ENCODE measurements around the genes INO80B, DOK1 and GCFC2.

DNA sequence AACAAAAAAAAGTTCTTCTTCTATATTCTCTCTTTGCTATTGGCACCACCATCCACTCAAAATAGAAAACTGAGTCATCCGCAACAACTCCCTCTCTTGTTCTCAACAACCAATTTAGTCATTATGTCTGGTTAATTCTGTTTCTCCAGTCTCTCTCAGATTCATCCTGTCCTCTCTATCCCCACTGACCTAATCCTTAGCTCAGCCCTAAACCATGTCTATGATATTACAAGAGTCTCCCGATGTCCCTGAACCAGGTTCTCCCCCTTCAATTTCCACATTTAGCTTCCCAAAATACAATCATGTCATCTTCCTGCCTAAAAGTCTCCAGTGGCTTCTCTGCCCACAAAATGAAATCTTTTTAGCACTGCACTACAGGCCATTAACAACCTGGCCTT lies 7.4 kb upstream of the DCTN1 start:
- RRBS: no CpG with 5 or more reads among the region's 2 CpGs

- RRBS: no CpG with 5 or more reads among the region's 5 CpGs
Observed at GRCh38 chr2:74452349-74452914, 2.5 kb upstream of the INO80B start.

DNA sequence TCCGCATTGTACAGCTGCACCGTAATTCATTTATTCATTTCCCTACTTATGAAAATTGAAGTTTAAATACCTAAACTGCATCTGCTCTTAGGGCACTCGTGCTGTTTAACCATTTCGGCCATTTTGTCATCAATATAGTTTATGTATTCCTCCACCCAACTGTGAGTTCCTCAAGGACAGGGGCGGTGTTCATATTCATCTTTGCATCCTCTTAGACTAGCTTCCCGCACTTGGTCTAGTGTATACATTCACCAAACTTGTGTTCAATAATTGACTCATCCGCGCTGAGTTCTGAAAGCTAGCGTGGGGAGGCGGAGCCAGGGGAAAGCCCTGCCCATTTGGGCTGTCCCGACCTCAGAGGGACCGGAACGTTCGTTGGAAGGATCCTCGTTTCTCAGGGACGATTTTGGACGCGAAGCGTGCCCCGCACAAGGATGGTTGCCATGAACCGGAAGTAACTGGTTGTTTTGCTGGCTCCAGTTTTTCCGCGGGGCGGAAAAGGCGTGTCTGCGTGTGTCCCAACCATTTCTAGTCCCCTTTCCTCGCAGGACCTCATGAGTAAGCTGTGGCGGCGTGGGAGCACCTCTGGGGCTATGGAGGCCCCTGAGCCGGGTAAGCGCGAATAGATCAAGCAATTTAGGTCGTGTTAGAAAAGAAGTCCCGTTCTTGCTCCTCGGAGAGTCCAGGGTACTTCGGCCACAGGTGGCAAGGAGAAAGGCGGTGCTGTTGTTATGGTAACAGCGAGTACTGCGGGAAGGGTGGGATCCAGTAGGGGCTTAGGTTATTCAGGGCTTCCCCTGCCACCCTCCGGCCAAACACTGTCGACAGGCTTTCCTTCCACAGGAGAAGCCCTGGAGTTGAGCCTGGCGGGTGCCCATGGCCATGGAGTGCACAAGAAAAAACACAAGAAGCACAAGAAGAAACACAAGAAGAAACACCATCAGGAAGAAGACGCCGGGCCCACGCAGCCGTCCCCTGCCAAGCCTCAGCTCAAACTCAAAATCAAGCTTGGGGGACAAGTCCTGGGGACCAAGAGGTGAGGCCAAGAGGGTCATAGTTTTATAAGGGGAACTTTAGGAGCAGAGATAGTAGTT lies at the start of gene INO80B:
Gene INO80B (plus strand): TSS at position 525 of the 1,094 bp plus-strand sequence.
- RRBS: 2% methylated on average over 7 of the region's 46 CpGs

- RRBS: no CpG with 5 or more reads among the region's 11 CpGs
Observed at GRCh38 chr2:74459656-74460197, 1.5 kb downstream of the WBP1 start.

GRCh38 chr2:74460198-74460940 lies 2.1 kb downstream of the WBP1 start:
- RRBS: 80% methylated on average over 1 of the region's 14 CpGs

DNA sequence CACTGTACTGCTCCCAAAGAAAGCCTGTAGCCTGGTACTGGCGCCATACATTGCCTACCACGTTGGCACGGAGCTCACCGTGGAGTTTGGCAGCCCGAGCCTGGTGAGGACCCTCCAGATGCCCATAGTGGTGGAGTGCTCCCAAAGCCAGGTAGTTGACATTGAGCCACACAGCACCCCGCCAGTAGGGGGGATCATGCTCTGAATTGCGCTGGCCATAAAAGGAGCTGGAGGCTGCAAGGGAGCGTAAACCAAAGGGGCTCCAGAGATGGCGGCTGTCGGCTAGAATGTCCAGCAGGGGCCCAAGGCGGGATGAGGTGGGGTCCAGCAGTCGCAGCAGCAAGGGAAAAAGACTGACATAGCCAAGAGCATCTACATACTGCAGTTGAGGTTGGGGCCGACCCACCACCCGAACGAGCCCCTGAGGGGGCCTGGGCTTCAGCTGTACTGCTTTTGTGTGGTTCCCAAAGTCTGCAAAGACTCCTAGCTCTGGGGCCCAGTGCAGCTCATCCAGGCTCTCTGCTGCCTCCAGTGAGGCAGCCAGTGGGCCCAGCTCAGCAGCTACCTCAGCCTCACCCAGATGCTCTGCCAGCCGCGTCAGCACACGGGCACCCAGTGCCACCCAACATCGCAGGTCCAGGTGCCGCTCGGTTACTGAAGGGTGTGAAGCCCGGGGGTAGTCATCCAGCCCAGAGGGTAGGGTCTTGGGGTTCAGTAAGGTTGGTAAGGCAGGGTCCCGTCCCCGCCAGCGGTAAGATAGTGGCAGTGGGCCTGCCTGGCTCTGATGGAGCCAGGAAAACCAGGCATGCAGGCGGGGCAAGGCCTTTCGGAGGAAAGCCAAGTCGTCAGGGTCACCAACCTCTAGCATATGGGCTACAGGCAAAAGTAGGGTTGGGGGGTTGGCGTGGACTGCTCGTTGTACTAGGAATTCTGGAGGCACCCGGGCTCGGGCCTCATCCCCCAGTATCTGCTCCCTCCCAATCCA lies 3.4 kb downstream of the WBP1 start:
- RRBS: 86% methylated on average over 2 of the region's 32 CpGs

DNA sequence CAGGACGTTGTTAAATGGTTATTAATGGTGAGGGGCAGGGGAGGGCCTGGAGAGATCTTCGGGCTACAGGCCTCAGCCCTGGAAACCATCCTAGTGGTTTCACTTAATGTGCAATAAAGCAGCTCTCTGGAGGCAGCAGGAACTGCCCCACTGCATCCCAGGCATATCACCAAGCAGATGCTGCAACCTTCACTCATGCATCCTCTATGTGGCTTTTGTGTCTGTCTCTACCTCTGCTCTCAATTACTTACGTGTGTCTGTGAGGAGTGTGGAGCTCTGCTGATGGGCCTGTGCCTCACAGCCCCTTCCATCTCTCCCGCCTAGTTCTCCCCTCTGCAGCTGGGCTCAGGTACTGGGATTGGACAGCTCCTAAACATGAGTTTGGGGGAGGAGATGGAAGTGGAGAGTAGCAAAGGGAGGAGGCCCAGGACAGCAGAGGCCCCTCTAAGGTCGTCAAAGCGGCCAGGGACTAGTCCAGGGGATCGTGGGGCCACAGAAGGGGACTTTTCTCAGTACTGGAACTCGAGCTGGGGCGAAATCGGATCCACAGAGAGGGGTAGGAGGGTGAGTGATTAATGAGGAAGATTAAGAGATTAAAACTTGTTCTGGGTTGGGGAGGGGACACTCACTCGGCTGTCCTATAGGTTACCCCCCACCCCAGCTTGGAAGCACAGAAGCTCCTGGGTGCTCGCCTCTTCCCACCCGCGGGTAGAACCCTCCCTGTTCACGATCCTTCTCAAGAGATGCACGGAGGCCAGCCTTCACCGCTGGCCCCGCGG lies 2.0 kb upstream of the LBX2 start:
- RRBS: no CpG with 5 or more reads among the region's 19 CpGs

DNA sequence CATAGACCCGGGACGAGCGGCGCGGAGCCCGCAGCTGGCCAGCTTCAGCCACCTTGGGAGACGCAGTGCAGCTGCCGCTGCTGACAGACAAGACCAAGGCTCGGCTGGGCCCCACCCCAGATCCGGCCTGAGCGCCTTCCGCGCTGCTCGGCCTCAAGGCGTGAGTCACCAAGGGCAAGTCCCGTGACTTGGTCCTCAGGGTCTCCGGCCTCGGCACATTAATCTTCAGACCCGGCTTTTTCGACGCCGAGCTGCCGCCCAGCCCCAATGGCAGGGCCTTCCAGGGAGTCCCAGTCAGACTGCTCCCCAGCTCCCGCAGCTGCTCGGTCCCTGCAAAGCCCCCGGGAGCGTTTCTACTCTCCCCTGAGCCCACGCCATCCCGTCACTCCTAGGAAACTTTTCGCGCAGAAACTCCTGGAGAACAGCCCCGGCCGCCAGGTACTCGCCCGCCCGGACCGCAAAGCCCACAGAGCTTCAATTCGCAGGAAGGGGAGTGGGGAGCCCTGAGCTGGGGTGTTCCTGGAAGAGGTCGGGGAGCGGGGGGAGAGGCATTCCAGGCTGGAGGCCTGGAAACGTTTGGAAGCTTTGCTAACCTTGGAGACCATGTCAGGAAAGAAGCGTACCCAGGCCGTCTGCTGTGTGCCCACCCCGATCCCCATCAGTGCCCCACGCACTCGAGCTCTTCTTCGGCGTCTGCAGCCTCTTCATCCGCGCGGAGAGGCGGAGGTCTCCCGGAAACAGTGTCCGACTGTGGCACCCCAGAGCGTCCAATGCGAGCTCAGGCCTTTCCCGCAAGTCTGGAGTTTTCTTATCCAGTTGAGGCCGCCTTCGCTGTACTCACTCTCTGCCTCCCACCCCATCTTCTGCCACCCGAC lies 4.0 kb downstream of the PCGF1 start:
- RRBS: 4% methylated on average over 13 of the region's 60 CpGs

DNA sequence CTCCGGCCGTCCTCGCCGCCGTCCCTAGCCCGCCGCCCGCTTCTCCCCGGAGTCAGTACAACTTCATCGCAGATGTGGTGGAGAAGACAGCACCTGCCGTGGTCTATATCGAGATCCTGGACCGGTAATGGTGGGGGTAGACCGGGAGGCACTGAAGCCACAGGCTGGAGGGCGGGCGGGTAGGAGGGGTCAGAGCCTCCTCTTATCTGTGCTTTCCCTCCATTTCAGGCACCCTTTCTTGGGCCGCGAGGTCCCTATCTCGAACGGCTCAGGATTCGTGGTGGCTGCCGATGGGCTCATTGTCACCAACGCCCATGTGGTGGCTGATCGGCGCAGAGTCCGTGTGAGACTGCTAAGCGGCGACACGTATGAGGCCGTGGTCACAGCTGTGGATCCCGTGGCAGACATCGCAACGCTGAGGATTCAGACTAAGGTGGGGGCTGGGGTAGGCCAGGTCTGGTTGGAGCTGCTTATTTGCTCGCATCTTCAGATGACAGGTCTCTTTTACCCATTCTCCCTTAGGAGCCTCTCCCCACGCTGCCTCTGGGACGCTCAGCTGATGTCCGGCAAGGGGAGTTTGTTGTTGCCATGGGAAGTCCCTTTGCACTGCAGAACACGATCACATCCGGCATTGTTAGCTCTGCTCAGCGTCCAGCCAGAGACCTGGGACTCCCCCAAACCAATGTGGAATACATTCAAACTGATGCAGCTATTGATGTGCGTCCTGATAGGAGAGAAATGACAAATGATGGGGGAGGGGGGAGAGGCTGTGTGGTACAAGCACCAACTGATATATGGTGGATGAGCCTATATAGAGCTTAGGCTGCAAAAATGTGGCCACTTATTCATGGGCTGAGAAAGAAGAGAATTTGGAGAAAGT lies 896 bp downstream of the HTRA2 start:
- RRBS: 1% methylated on average over 15 of the region's 41 CpGs

DNA sequence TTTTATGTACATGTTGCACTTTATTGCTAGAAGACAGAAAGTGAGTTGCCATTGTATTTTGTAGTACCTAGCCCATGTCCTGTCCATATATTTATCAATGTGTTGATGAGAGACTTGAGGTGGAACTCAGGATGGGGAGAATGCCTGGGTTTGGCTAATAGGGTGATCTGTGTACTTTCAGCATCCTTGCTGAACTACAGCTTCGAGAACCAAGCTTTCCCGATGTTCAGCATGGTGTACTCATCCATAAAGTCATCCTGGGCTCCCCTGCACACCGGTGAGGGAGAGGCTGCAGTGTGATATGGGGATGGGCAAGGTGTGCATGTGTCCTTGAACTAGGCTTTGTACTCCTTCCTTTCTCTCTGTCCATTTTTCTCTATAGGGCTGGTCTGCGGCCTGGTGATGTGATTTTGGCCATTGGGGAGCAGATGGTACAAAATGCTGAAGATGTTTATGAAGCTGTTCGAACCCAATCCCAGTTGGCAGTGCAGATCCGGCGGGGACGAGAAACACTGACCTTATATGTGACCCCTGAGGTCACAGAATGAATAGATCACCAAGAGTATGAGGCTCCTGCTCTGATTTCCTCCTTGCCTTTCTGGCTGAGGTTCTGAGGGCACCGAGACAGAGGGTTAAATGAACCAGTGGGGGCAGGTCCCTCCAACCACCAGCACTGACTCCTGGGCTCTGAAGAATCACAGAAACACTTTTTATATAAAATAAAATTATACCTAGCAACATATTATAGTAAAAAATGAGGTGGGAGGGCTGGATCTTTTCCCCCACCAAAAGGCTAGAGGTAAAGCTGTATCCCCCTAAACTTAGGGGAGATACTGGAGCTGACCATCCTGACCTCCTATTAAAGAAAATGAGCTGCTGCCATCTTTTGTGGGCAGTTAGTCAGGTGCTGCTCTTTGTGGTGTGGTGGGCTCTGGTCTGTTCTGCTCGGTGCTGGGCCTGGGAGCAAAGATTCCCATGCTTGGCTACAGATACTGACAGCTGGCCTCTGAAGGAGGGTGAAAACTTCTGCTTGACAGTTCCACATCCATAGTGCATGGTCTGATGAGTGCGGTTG lies 3.0 kb downstream of the HTRA2 start:
- RRBS: no CpG with 5 or more reads among the region's 11 CpGs

DNA sequence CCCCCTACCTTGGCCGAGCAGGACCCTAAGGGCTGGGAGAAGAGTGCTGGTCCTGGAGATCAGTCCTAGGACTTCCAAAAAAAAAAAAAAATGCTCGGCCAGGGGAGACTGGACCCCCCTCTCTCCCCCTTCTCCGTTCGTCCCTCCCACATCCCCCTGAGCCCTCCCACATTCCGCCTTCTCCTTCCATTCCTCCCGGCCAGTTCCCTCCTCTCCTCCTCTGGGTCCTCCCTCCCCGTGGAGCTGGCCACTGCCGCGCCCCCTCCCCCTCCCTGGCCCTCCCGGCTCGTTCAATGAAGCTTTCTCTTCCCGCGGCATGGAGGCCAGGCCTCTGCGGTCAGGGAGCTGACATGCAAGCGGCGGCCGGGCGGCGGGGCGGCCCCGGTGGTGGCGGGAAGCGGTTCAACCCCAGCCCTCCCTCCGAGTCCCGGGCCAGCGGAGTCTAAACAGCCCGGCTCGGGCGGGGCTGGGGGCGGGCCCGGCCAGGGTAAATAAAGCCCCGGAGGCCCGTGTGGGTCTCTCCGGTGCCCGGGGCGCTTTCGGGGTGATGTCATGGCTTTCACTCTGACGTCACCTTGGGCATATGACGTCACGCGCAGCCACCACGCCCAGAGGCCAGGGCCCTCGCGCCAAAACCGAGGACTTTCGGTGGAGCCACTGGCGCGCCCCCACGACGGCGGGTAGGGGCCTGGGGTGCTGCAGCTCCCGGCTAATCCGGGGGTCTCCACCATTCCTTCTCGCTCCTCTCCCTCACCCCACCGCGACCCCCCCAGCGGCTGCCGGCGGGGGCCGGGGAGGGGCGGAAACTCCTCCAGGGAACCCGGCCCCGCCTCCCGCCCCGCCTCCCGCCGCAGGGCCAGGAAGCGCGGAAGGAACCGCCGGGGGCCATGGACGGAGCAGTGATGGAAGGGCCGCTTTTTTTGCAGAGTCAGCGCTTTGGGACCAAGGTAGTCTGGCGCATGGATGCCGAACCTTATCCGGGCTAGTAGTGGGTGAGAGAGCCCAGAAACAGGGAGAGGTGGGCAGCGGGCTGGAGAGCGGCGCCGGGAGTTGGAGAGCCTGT lies at the start of gene DOK1:
Gene DOK1 (plus strand): TSS at position 853 of the 1,063 bp plus-strand sequence.
- RRBS: 2% methylated on average over 41 of the region's 81 CpGs

DNA sequence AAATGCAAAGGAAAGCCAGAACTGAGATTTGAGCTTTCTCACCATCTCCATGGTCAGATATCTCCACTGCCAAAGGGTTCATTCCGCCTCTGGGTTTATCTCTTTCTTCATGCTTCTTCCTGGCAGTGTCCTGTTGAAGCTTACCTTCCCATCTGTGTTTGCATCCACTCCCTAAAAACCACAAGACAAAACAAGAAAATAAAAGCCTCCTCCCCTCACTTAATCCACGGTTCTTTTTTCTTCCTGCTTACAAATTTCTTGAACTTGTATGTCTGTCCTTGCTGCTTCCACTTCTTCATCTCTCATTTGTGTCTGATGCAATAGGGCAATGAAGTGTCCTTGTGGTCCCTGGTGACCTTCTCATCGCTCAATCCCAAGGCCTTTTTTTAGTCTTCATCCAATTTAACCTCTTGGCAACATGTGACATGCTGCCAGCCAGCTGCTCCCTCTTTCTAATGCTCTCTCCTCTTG lies 87.5 kb downstream of the SEMA4F start:
- RRBS: no CpG with 5 or more reads among the region's 3 CpGs

- RRBS: 2% methylated on average over 9 of the region's 21 CpGs
Observed at GRCh38 chr2:74835417-74835856, 1.5 kb downstream of the HK2 start.

- RRBS: no CpG with 5 or more reads among the region's 10 CpGs
Observed at GRCh38 chr2:74844956-74845964, 11.3 kb downstream of the HK2 start.

DNA sequence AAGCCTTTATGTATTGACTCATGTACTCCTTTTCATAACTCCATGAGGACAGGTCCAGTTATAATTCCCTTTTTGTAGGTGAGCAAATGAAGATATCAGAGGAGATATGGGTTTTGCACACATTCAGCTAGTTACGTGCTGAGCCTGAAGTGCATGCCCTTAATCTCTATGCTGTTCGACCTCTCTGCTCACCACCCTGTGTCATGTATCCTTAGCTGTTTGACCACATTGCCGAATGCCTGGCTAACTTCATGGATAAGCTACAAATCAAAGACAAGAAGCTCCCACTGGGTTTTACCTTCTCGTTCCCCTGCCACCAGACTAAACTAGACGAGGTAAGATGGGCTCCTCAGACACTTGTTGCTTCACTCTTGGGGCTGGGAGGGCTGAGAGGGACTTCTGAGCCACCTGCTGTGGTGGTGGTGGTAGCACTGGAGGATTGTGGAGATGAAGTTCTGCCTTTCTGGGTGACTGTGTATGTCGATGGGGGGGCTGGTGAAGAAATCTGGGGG lies 38.2 kb downstream of the HK2 start:
- RRBS: no CpG with 5 or more reads among the region's 6 CpGs

DNA sequence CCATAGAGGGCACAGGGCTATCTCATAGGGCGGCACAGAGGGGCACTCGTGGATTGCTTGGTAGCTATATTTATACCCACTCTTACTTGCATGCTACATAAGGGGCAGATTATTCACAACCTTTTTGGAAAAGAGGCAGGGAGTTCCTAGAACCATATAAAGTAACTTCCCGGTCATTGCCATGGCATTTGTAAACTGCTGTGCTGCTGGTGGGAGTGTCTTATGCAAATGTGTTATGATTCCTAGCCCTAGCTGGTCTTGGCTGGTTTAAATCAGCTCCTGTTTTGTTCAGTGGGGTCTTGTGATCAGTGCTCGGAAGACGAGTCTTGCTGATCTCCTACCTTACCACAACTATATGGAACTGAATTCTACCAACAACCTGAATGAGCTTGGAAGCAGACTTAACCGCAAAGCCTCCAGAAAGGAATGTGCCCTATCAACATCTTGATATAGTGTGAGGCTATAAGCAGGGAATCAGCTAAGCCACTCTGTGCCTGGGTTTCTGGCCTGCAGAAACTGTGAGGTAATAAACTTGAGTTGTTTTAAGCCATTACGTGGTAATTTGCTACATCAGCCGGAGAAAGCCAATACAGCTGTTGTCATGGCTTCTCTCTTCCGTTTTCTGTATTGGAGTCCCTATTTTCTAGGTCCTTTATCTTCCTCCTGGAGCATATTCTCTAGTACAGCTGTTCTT lies 33.5 kb downstream of the POLE4 start:
- RRBS: no CpG with 5 or more reads among the region's 9 CpGs

GRCh38 chr2:75551341-75551920 lies 9.3 kb downstream of the EVA1A start:
- RRBS: no CpG with 5 or more reads among the region's 8 CpGs

GRCh38 chr2:75697227-75697907 lies 13.3 kb downstream of the GCFC2 start:
- RRBS: no CpG with 5 or more reads among the region's 3 CpGs

- RRBS: no CpG with 5 or more reads among the region's 2 CpGs
Observed at GRCh38 chr2:75705949-75706797, 4.5 kb downstream of the GCFC2 start.

- RRBS: 1% methylated on average over 8 of the region's 82 CpGs
Observed at GRCh38 chr2:75710235-75711510, at the start of gene GCFC2. Gene GCFC2 (minus strand): TSS chr2:75710915.